ENCODE measurements around a stretch of chr10.

DNA sequence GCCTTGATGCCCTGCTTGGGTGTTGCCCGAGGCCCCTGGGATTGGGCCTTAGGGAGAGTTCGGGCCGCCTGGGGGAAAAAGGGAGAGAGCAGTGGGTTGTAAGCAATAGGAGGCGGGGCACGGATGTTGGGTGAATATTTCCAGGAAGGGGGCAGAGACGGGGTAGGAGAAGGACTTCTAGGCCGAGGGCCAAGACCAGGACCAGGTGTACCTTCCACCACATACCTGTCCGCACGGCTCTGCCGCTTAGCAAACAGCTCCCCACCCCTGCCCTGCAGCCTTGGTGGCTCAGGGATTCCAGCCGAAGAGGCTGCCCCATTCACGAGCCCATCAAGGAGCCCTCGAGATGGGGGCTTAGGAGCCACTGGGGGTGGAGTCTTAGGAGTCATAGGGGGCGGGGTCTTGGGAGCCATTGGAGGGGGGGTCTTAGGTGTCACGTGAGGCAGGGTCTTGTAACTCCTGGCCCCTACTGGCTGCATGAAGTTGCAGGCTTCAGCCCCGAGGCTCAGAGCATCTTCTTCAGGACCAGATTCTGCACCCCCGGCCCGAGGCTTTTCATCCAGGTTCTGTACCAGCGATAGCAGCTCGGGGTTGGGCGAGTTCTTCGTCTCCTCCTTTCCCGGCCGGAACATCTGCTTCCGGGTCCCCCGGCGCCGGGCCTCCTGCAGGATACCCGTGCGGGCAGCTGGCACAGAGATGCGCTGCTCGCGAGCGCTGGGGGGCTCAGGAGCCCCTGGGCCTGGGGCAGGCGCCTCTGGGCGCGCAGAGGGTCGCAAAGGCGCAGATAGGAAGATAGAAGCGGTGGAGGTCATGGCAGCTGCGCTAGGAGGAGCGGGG, 6.1 kb upstream of the MYOZ1 start:
- RRBS: 93% methylated on average over 3 of the region's 42 CpGs

GRCh38 chr10:73765721-73766296, 6.3 kb upstream of the FUT11 start:
- RRBS: no CpG with 5 or more reads among the region's 5 CpGs

GRCh38 chr10:73797128-73798561, 12.2 kb downstream of the ZSWIM8 start:
- RRBS: no CpG with 5 or more reads among the region's 32 CpGs

- RRBS: no CpG with 5 or more reads among the region's 10 CpGs
Measured at GRCh38 chr10:73799761-73800442, 11.5 kb downstream of the NDST2 start.

DNA sequence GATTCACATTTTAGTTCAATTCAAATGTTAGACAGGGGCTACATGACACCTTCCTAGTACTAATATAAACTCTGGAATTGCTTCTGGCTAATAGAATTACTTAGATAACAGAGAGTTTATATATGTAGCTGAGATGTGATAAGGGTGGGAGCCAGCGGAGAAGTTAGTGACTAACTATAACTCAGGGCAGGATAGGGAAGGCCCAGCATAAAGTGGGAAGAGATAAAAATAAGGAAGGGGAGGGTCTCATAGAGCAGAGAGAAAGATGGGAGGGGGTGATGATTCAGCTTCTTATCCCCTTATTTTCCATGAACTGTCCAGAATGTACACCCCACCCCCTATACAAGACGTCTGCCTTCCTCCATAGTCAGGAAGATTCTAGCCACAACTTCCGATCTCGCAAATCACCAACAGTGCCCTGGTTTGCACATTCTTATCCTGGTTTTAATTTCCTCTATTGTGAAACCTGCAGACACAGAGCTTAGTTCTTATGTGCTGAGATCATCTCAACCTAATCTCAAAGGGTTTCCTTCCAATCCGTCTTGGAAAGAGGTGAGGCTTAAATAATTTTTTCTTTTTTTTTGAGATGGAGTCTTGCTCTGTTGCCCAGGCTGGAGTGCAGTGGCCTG, 4.6 kb upstream of the NDST2 start:
- RRBS: no CpG with 5 or more reads among the region's 5 CpGs

DNA sequence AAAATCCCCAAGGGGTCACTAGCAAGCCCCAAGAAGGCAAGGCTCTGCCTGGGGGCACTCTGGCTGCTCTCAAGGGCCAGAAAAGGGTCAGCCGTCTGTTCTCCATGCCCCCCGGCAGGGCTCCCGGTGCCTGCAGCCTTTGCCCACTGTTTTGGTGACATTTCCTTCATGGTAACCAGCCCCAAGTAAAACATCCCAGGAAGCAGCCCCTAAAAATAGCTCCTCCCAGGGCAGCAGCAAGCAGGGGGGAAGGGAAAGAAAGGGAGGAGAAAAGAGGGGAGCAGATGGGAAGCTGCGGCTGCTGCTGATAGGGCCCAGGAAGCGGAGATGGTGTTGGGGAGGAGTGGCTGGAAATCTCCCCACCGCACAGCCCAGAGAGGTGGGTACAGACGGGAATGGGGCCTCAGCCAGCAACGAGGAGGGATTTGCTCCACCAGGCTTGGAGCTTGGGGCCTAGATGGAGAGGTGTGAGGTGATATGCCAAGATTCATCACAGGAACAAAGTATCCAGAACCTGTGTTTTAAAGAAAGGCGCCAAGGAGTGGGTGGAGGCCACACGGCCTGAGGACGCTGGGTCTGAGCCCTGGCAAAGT, 7.0 kb downstream of the CAMK2G start:
- RRBS: no CpG with 5 or more reads among the region's 11 CpGs

DNA sequence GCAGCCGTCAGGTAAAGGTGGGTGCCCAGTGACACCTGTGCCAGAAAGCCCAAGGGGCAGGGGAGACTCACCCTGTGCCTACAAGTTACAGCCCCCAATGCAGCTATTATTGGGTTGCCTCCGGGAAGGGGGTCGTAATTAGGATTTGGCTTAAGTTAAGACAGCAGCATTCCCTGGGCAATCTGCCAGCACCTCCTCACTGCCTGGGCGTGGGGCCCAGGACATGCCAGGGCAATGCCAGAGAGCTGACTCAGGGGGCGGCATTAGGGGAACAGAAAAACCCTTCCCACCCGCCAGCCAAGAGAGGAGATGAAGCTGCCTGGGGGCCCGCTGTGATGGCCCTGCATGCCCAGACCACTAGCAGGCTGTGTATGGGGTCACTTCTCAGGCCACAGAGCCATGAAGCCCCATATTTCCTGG, 13.3 kb upstream of the CAMK2G start:
- RRBS: no CpG with 5 or more reads among the region's 7 CpGs

GRCh38 chr10:73910034-73910414, 908 bp upstream of the PLAU start:
- RRBS: no CpG with 5 or more reads among the region's 1 CpG

- RRBS: no CpG with 5 or more reads among the region's 10 CpGs
Measured at GRCh38 chr10:73913524-73913942, 2.6 kb downstream of the PLAU start.

DNA sequence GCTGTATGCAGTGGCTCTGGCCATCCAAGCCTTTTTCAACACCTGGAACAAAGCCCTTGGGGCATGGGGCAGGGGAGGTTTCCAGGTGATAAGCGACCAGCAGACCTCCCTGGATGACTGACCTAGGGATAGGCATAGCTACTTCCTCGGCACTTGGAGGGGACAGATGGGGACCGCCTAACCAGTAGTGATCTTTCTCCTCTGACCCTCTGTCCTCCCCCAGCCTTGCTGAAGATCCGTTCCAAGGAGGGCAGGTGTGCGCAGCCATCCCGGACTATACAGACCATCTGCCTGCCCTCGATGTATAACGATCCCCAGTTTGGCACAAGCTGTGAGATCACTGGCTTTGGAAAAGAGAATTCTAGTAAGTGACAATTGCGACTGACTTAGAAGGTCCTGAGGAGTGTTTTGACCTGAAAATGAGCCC, 3.6 kb downstream of the PLAU start:
- RRBS: no CpG with 5 or more reads among the region's 9 CpGs

DNA sequence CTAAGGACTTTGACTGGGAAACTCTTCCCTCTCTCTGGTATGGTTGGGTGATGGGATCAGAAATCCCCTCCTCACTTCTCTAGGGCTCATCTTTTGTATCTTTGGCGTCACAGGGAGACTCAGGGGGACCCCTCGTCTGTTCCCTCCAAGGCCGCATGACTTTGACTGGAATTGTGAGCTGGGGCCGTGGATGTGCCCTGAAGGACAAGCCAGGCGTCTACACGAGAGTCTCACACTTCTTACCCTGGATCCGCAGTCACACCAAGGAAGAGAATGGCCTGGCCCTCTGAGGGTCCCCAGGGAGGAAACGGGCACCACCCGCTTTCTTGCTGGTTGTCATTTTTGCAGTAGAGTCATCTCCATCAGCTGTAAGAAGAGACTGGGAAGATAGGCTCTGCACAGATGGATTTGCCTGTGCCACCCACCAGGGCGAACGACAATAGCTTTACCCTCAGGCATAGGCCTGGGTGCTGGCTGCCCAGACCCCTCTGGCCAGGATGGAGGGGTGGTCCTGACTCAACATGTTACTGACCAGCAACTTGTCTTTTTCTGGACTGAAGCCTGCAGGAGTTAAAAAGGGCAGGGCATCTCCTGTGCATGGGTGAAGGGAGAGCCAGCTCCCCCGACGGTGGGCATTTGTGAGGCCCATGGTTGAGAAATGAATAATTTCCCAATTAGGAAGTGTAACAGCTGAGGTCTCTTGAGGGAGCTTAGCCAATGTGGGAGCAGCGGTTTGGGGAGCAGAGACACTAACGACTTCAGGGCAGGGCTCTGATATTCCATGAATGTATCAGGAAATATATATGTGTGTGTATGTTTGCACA, 5.6 kb downstream of the PLAU start:
- RRBS: no CpG with 5 or more reads among the region's 15 CpGs

GRCh38 chr10:73956466-73957245, 41.3 kb upstream of the VCL start:
- RRBS: no CpG with 5 or more reads among the region's 9 CpGs

GRCh38 chr10:73998828-73999992, 1.3 kb downstream of the VCL start:
- RRBS: no CpG with 5 or more reads among the region's 20 CpGs

DNA sequence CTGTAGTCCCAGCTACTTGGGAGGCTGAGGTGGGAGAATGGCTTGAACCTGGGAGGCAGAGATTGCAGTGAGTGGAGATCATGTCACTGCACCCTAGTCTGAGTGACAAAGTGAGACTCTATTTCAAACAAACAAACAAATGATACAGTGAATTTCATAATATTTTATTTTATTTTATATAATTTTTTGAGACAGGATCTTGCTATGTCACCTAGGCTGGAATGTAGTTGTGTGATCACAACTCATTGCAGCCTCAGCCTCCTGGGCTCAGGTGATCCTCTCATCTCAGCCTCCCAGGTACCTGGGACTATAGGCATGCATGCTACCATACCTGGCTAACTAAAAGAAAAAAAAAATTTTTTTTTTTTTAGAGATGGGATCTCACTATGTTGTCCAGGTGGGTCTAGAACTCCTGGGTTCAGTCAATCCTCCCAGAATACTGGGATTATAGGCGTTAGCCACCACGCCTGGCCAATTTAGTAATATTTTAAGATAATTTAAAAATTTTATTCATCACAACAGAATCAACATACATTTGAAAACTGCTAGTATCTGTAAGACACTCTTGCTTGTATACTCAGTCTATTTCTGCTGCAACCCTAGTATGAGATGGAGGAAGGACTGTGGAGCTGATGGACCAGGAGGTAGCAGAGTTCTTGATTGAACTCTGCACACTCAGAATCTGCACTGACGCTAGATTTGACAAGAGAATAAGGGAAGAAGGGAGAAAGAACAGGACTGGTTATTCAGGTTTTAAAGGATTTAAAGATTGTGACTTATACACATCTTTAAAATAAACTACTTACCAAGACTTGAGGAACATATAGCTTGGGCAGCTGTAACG, 57.5 kb downstream of the VCL start:
- RRBS: no CpG with 5 or more reads among the region's 4 CpGs

DNA sequence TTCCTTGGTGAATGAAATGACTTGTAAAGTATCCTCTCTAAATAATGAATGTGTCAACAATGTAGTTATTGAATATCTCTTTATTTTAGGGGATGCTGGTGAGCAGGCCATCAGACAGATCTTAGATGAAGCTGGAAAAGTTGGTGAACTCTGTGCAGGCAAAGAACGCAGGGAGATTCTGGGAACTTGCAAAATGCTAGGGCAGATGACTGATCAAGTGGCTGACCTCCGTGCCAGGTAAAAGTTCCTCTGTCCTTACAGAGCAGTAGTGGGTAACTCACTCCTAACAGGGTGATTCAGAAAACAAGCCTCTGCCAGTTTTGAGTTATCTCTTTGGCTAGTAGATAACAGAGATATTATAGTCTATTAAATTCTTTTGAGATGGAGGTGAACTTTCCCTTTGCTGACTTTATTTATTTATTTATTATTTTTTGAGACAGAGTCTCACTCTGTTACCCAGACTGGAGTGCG, 67.3 kb downstream of the AP3M1 start:
- RRBS: no CpG with 5 or more reads among the region's 3 CpGs

- RRBS: no CpG with 5 or more reads among the region's 5 CpGs
Measured at GRCh38 chr10:74224044-74225043, 73.3 kb downstream of the ADK start.

- RRBS: no CpG with 5 or more reads among the region's 4 CpGs
Measured at GRCh38 chr10:74464333-74465316, 313.6 kb downstream of the ADK start.

- RRBS: no CpG with 5 or more reads among the region's 3 CpGs
Measured at GRCh38 chr10:74922749-74923722, 96.6 kb downstream of the KAT6B start.

DNA sequence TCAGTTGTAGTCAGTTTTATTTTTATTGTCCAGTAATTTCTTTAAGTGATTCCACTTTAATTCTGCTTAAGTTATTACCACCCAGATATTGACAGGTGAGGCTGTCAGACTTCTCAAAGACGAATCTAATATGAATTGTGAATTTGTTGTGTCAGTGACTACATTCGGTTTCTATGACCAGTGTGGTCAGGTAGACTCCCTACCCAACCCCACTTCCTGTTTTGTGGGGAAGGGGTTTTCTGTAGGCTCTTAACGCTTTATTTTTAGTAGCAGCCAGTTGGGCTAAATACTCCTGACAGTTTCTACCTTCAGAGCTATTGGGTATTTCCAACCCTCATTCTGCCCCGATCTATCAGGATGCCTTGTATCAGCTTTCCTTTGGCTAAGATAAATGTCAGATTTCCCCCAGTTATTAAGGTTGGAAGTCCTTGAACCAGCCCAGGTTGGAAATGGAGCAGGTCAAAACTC, 95.5 kb downstream of the DUSP29 start:
- RRBS: no CpG with 5 or more reads among the region's 4 CpGs

- RRBS: no CpG with 5 or more reads among the region's 6 CpGs
Measured at GRCh38 chr10:74988674-74989731, 84.4 kb downstream of the DUSP29 start.